SK-N-MC (cell line): ENCODE measurements around a stretch of chr14.

DNA sequence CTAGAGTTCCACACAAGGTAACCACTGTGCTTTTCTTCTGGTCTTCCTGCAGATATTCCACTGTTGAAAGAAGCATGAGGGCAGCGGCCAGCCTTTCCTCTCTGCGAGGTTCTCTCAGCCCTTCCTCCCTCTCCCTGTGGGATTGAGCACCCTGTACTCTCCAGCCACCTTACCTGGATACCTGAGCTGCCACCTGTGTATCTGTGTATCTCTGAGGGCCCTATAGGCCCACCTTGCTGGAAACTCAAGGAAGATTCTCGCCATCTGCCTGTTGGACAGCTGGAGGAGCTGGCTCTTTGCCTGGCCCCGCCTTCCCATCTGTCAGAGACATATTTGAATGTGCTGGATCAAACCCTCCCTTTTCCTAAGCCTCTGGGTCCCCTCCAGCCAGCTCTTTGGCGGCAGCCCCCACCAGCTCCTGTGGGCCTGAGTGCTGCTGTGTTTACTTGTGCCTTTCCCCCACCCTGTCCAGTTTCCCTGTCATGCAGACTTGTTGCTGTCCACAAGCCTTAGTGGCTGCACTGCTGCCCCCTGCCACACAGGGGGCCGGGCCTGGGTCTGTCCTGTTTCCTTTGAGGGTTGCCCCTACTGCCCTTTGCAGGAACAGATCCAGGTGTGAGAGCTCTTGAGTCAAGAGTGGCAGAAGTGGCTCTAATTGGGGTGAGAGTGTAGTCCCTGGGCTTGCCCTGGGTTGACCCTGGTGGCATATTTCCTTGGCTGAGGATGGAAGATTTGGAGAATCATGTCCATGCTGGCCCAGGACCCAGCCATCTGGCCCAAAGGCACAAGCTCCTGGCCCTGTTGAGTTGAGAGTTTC lies 55.8 kb upstream of the SRSF5 start:
- RRBS, result no CpG with 5 or more reads among the region's 6 CpGs

- RRBS, result 8% methylated on average over 1 of the region's 55 CpGs
These were observed 910 bp downstream of the SRSF5 start for GRCh38 chr14:69767578-69768525.

DNA sequence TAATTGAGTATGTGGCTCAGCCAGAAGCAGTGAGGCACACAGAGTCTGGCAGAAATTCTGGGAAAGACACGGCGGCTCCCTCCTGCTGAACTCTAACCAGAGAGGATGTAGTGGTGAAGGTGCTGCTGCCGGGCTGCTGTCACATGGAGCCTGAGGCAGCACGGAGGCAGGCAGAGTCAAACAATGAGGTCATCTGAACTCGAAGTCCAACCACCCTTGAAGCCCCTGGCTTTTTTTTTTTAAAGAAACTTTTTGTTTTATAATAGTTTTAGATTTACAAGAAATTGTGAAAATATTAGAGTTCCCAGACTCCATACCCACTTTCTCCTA lies 33.4 kb upstream of the SMOC1 start:
- RRBS, result no CpG with 5 or more reads among the region's 5 CpGs

GRCh38 chr14:69999433-70000041 lies 120.3 kb downstream of the SMOC1 start:
- RRBS, result no CpG with 5 or more reads among the region's 9 CpGs

GRCh38 chr14:70640877-70641609 lies 673 bp upstream of the TTC9 start:
- RRBS, result no CpG with 5 or more reads among the region's 36 CpGs

DNA sequence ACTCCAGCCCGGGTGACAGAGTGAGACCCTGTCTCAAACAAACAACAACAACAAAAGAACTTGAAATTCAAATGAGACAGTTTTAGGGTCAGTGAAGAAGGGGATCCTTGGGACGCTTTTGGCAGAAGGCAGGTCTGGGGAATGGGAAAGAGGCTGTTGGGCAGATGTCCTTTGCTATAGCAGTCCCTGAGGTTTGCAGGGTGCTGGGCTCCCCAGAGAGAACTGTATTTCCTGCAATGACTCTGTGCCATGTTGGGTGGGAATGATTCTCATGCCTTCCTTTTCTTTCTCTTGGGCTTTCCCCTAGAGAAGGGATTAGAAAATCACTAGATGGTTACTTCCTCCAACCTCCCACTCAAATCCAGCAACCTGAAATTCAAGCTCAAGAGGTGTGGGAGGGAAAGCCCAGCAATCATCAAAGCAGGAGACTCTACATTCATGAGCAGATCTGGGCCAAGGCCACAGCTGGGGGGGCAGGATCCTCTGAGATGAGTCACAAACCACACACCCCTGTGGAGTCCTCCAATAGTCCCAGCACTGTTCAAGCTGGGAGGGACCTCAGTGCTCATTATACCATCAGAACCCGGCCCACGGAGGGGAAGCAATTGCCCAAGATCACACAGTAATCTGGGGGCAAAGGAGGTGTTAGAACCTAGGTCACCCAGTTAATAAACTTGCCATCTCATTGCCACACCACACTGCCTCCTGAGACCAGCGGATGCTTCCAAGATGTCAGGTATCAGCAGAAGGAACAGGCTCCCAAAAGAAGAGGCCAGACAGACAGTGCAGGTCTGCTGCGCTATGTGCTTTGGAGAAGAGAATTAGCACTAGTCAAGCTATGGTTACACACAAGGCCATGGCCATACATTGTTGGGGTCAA lies 65.5 kb downstream of the TTC9 start:
- RRBS, result no CpG with 5 or more reads among the region's 6 CpGs

GRCh38 chr14:70811538-70812194 lies 2.4 kb upstream of the MAP3K9 start:
- RRBS, result no CpG with 5 or more reads among the region's 4 CpGs

DNA sequence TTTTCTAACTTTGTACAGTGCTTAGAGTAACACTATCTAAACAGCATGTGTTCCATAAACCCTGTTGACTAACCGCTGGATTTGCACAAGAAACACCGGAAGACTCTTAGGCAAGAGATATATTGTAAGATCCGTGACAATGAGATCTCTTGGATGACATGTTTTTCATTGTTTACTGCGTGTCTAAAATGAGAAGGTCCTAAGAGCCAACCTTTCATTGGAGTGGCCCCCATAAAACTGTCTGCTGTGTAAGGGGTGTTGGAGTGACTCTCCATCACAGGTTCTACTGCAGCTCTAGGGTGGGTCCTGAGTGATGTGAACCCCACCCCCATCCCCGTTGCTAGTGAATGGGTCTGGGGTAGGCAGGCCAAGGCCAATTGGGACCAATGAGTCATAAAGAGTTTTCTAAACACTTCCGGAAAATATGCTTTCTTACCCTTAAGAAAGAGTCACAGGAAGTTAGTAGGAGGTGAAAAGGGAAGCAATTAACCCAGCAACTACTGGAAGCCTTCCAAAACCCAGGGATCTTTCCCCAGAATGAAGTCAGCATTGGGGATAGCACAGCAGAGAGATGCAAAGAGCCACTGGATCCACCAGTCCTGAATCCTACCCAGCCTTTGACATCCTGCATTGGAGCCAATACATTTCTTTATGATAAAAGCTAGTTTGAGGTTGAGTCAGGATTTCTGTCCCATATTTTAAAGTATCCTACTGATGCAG lies 24.2 kb upstream of the PCNX1 start:
- RRBS, result no CpG with 5 or more reads among the region's 6 CpGs

- RRBS, result no CpG with 5 or more reads among the region's 10 CpGs
These were observed 81.1 kb downstream of the PCNX1 start for GRCh38 chr14:70988245-70988831.

DNA sequence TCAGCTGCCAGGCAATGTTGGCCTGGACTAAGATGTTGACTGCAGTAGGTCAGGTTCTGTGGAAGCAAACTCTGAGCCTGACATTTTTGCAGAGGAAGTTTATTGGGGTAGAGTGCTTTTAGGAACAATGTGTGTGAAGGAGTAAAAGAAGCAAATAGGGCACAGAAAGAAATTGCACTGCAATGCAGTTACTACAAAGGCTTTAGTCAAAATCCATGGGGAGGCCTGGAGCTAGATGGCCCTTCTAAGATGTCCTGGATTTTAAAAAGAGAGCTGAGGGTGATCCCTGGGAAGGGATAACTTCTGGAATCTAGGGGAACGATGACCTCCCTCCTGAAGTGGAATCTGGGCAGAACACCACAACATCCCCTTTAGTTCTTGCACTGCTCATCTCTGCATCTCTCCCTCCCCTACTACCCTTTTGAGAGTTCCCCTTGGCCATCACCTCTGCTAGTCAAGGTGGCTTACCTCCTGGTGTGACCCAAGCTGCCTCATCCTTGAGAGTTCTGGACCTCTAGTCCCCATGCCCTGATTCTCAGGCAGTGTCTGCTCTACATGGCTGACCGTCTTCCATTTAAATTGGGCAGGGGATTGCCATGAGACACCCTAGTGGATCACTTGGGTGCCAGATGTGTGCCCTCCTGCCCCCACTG lies 196.8 kb upstream of the SIPA1L1 start:
- RRBS, result no CpG with 5 or more reads among the region's 2 CpGs

GRCh38 chr14:71142262-71142795 lies 177.9 kb upstream of the SIPA1L1 start:
- RRBS, result no CpG with 5 or more reads among the region's 3 CpGs

- RRBS, result 56% methylated on average over 1 of the region's 8 CpGs
These were observed 132.2 kb upstream of the SIPA1L1 start for GRCh38 chr14:71188040-71188535.

DNA sequence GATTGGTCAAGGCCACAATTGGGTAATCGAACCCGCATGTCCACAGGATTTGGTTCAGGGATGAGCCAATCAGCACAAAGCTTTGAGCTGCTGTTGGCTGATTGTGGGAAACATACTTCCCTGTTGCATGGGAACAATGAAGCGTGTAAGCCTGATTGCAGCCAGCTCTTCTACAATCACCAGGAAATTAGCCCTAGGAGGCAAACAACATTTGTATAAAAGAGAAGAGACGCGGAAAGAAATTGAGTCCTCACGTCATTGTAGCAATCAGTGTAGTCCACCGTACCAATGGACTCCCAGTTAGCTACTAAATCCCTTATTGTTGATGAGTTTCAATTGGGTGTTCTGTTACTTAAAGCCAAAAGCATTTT lies 84.3 kb upstream of the SIPA1L1 start:
- RRBS, result no CpG with 5 or more reads among the region's 7 CpGs

DNA sequence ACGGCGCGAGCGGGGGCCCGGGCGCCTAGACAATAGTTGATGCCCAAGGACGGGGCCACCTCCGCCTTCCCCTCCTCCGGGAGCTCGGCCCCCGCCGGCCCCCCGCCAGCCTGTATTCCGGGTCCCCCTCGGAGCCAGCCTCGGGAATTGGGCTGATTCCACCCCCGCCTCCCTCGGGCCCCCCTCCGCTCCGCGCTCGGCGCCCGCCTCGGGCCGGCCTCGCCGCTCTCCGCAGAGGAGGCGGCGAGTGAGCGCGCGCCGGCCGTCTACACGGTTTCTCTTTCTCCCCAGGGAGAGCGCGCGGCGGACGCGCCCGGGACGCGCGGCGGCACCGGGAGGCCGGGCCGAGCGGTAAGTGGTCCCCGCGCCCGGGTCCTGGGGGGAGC lies 548 bp downstream of the SIPA1L1 start:
- RRBS, result under 1% methylated on average over 39 of the region's 55 CpGs

DNA sequence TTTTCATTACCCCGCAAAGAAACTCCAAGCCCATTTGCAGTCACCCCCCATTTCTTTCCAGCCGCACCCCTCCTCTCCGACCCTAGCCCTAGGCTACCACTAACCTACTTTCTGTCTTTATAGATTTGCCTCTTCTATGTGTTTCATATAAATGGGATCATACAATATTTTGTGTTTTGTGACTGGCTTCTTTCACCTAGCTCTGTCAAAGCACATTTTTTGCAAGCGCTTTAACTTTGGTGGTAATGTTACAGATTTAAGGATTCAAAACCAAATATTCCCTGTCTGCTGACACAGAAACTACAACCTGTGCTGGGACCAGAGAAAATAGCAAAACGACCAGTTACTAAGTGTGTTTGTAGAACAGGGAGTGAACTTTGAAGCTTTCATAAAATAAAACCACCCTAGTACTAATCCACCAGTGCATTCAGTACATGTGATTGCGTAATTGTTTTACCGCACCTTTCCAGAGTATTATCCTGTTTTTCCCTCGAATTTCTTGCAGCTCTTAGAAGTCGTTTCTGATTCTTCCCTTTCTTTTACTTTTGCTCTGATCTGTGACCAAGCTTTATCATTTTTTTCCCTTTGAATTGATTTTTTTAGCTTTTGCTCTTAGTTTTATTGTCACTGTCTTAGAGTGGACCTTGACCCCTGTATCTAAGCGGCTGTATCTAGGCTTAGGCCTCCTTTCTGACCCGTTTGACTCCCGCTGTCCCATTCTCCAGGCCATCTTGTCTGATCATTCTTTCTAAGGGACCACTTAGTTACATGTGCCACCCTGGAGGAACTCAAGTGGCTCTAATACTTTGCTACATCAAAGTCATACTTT lies 16.2 kb downstream of the SIPA1L1 start:
- RRBS, result no CpG with 5 or more reads among the region's 12 CpGs

GRCh38 chr14:71351594-71352278 lies 31.5 kb downstream of the SIPA1L1 start:
- RRBS, result no CpG with 5 or more reads among the region's 2 CpGs

GRCh38 chr14:71371938-71372341 lies 51.7 kb downstream of the SIPA1L1 start:
- RRBS, result no CpG with 5 or more reads among the region's 1 CpG

DNA sequence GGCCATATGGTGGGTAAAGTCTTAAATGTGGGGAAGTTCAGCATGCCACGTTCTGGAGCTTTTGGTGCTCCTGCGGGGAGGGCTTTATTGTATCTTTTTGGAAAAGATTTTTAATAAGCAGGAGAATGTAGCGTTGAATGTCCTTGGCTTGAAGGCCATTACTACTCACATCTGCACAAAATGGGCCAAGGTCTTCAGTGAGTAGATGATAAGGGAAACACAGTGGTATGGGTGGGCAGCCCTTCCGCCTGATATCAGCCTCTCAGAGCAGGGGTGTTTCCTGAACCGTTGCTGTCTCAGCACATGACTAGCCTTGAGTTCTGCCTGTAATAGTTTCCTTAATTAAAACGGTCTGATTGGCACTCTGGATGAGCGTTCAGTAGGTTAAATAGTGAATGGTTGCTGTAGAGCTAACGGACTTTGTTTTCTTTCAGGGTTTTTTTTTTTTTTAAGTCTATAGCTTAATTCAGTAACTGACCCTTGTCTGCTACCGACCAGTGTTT lies 98.6 kb downstream of the SIPA1L1 start:
- RRBS, result no CpG with 5 or more reads among the region's 9 CpGs

DNA sequence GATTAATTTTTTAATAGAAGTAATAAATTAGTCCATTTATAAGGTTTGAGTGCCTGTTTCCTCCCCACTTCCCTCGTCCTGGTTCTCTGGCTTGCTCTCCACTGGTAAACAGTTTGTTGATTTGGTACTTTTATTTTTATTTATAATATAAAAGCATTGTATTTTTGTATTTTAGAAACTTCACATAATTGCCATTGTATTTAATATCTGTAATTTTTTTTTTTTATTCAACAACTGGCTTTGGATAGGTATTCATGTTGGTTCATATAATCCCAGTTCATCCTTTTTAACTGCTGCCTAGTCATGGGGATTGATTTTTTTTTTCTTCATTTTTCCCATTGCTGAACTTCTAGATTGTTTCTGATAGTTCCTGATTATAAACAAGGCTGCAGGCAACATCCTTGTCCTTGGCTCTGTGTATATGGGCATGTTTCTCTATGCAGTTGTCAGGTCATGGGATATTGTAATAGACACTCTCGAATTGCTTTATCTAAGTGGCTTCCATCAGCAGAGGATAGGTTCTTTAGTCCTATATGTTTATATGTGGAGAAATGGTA lies 109.0 kb downstream of the SIPA1L1 start:
- RRBS, result no CpG with 5 or more reads among the region's 2 CpGs